Spinal cord (tissue), 3 donors: ENCODE data around the genes KIF14 and TNNT2.

DNA sequence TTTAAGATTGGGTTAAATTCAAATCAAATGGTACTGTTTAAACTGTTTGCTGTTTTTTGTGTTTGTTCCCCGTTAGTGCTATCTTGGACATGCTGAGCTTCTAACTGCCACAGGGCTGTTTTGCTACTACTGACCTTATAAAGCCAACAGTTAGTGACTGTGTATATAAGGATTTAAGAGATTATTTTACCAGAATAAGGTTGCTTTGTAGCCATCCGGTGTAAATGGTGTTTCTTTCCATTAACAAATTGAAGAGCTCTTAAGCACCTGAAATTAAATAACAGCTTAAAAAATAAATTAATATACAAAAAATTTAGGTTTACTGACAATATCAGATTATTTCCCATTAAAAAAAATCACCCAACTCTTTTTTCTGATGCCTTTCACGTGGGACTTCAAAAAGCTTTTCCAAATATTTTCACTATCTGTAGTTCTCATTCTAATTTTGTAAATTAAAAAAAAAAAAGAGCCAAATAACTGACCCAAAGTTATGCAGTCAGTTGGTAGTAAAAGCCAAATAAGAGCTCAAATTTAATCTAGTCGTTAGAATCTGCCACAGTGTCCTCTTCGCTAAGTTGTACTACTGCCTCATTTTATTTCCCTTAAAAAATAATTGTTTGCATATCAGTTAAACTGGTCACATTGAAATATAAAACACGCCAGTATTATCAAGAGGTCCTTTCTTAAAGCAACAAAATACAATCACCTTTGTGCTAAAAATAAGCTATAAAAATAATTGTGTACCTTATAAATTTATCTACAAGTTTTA lies 36.7 kb downstream of the ZNF281 start:
- PRO-cap = no peak
- RAMPAGE, long total RNA = no peak

DNA sequence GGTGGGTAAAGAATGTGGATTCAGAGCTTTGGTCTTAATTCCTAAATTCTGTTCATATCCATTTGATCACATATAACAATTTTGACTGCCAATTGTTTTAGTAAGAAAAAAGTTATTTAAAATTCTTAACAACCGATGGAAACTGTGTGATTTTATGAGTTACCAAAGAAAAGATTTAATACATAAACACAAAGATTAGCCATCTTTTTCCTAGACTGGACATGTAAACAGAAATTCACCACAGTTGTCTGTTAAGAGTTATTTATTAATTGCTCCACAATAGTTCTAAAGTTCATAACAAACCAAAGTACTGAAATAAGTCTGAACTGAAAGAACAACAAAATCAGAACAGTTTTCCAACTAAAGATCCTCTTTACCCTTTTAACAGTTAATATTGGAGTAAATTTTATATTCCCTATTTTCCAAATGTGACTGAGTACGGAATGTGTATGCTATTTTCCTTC lies 8.6 kb downstream of the ZNF281 start:
- PRO-cap = no peak
- RAMPAGE, long total RNA = no peak

GRCh38 chr1:200620037-200621138 lies at the start of gene KIF14:
Gene KIF14 (minus strand): TSS chr1:200620751.
- PRO-cap = no peak
- RAMPAGE, long total RNA = no peak

DNA sequence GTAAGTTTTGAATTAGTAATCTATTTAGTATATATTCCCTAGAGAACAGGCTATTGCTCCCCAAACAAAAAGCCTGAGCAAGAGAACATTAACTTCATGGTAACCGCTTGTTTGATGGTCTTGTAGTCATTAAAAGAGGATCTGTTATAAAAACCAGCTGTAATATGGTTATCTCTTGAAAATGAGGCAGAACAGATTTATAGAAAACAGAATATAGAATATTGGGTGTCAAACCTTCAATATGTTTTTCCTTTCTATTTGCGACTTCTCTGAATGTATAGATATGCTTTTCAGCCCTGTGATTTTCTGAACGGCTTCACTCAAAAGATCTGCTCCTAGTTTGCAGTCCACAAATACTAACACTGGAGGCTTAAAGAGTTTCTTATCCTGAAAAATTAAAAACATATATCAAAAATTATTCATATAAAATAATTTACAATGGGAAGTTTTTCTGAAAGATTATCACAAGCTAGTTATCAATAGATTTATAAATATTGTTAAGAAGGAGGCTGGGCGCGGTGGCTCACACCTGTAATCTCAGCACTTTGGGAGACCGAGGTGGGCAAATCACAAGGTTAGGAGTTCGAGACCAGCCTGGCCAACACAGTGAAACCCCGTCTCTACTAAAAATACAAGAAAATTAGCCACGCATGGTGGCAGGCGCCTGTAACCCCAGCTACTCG lies 20.7 kb downstream of the DDX59 start:
- PRO-cap = no peak
- RAMPAGE, long total RNA = no peak

DNA sequence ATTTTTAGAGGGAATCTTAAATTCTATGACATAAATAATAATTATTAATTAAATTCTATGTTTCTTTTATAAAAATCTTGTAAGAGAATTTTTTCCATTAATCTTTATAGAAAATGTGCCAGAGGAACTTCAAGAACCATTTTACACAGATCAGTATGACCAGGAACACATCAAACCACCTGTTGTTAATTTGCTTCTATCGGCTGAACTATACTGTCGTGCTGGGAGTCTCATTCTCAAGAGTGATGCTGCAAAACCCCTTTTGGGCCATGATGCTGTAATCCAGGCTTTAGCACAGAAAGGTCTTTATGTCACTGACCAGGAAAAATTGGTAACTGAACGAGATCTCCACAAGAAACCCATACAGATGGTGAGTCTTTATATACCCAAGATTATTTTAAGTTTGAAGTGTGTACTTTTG lies 22.0 kb downstream of the CAMSAP2 start:
- PRO-cap = no peak
- RAMPAGE, long total RNA = no peak

GRCh38 chr1:200991727-200992013 lies 31.8 kb downstream of the KIF21B start:
- PRO-cap = no peak
- RAMPAGE, long total RNA = no peak

GRCh38 chr1:201113851-201114878 lies 1.9 kb upstream of the CACNA1S start:
- PRO-cap = no peak
- RAMPAGE, long total RNA = no peak

DNA sequence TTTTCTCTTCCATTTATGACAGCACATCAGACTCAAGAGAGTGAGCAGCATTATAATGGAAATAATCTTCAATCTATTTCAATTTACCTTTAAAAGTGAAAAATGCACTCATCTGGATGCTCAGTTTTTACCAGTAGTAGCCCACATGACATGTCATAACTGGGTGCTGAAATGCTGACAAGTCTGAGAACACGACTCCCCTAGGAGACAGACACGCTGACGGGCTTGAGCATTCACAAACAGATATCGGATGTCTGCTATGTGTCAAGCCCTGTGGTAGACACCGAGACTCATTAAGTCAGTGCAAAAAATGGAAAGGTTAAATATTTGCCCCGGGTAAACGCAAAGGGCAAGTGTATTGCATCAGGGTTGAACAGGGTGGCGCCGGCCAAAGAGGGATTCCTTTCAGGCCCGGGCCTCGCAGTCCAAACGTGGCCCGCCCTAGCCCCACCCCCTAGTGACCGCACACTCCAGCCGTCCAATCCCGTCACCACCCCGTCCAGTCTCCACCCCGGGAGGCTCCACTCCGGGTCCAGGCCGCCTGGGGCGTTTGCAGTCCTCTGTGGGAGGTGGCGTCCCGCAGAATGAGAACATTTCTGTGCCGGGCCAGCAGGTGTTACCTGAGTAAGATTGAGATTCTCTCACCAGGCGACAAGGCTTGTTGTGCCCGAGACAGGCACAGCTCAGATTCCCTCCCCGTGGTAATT lies 16.2 kb upstream of the TMEM9 start:
- PRO-cap = no peak
- RAMPAGE, long total RNA = no peak

GRCh38 chr1:201171072-201171784 lies 17.0 kb upstream of the TMEM9 start:
- PRO-cap = no peak
- RAMPAGE, long total RNA = no peak

DNA sequence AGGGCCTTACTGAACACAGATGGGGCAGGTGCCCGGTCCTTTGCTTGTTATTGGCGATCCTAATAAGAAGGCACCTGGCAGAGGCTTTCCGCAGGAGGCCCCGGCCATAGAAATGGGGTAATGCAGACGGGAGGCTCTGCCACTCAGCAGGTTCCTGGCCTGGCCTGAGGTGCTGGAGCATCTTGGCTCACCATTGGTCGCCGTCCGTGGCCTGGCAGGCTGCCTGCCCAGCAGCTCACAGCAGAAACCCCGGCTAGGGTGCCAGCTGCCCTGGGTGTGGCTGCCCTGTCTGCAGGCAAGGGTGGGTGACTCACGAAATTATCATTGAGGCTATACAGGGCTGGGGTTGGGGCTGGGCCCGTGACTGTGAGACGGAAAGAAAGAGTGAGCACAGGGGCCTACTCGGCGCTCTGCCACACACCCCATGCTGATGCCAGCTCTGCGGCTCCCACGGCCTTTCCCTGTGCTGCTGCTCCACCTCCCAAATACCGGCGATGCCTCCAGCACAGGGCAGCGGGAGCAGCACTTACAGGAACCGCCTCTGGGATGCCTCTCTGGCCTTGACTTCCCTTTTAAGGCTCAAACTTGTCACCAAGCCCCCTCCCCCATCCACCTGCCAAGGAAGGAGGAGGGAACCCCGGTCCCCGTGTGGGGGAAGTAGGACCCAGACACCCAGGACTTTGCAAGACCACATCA lies 8.0 kb upstream of the PKP1 start:
- PRO-cap = no peak
- RAMPAGE, long total RNA = no peak

DNA sequence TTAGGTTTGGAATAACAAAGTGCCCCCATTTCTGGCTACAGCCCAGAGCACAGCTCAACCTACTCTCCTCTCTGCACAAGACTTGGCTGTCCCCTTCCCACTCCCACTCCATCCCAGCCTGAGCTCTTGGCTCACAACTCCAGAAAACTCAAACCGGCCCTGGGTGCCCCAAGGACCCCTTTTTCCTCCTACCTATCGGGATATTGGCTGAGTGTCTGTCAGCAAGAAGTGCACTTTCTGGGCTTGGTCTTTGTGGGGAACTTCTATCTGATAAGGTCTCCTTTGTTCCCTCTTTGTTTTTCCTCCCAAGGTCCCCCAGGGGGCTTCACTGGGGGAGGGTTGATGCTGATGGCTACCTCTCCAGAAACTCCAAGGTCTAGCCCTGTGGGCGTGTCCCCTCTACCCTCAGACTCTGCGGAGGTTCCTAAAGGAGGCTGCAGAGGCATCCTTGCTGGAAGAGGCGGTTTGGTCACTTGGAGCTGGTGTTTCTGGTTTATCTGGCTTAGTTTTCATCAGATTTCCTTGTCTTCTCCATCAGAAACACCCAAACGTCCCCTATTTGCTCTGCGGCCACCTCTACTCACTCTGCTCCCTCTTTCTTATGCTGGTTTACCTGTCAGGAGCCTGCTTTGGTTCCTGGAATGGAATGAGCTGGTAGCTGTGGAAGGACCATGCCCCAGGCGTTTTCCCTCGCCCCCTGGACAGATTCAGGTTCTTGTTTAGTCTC lies 2.4 kb downstream of the PKP1 start:
- PRO-cap = no peak
- RAMPAGE, long total RNA = no peak

DNA sequence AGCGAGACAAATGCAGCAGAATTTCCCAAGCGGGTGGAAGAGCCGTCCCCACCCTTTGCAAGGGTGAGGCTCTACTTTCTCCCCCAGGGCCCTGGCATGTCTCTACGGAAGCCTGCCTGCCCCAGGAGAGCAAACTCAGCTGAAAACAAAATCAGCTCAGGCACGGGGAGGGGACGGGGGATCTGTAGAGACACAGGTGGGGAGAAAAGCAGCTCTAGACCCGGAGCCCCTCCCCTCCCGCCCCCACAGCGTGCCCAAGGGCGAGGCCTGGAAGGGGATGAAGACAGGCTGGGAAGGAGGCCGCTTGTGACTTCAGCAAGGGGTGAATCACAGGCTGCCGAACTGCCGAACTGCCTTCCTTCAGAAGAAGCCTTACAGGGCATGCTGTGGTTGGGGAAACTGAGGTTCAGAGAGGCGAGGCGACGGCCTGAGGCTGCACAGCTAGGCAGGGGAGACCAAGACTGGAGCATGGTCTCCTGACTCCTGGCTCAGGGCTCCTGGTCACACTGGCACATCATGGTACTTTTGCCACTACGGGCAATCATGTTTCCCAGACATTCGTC lies 19.3 kb downstream of the PKP1 start:
- PRO-cap = no peak
- RAMPAGE, long total RNA = no peak

GRCh38 chr1:201364948-201365576 lies 12.4 kb downstream of the TNNT2 start:
- PRO-cap = no peak
- RAMPAGE, long total RNA = no peak

GRCh38 chr1:201377521-201377863 lies at the start of gene TNNT2:
Gene TNNT2 (minus strand): TSS chr1:201377680.
- PRO-cap = no peak
- RAMPAGE, long total RNA = start-site peak on the minus strand at chr1:201377643-201377684, 29 and 97 reads in 2 replicates

DNA sequence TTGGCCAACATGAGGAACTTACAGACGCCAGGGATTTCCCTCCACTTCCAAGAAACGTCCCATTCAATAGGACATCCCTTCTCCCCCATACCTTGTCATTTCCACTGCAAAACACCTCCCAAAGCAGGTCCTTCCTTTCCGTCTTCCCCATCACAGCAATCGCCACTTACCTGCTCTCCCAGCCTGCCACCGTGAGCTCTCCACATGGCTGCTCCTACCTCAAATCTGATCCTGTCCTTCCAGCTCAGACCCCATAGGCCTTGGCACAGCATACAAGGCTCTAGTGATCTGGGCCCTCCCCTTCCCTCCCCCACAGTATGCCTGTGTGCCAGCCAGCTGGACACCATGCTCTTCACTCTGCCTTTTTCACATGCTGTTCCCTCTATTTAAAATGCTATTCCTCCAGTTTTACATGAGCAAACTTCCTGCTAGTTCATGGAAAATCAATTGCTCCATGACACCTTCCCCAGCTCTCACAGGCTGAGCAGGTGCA lies 6.1 kb upstream of the TNNT2 start:
- PRO-cap = no peak
- RAMPAGE, long total RNA = no peak

DNA sequence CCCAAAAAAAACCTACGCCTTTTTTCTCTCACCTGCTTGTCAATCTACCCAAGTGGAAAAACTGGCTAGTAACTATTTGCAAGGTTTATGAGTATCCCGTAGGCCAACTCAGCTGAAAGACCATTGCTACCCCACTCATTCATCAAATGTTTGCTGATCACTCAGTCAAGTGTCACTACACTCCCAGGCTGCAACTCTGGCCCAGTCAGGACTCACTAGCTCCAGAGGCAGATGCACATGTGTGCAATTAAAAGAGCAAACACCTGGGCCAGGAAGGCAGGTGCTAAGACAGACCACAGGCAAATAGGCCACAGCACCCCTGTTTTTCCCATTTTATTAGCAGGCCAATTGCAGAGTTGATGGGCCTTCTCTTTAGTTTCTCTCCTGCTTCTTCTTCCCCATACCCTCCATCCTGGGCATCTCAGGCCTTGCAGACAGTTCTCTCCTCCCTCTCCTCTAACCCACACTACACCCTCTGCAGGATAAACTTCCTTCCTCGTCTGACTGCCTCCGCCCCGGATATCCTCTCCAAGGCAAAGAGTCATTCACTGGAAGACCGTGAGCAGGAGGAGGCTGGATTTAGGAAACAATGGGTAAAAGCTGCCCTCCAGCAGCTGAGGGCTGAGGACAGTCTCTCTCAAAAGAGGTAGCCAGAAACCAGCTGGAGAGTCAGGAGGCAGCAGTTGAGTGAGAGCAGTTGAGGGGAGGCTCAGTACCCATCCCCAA lies 1.6 kb downstream of the CSRP1 start:
- PRO-cap = no peak
- RAMPAGE, long total RNA = no peak

DNA sequence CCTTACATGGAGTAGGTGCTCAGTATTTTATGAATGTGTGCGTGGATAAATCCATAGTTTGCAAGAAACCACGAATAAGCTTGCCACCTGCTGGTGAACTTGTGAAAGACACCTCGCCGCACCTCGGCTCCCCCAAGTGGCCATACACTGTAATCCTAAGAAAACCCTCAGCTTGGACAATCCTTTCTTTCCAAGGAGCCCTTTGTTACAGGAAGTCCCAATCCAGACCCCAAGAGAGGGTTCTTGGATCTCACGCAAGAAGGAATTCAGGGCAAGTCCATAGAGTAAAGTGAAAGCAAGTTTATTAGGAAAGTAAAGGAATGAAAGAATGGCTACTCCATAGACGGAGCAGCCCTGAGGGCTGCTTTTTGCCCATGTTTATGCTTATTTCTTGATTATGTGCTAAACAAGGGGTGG lies 6.1 kb upstream of the CSRP1 start:
- PRO-cap = no peak
- RAMPAGE, long total RNA = no peak

DNA sequence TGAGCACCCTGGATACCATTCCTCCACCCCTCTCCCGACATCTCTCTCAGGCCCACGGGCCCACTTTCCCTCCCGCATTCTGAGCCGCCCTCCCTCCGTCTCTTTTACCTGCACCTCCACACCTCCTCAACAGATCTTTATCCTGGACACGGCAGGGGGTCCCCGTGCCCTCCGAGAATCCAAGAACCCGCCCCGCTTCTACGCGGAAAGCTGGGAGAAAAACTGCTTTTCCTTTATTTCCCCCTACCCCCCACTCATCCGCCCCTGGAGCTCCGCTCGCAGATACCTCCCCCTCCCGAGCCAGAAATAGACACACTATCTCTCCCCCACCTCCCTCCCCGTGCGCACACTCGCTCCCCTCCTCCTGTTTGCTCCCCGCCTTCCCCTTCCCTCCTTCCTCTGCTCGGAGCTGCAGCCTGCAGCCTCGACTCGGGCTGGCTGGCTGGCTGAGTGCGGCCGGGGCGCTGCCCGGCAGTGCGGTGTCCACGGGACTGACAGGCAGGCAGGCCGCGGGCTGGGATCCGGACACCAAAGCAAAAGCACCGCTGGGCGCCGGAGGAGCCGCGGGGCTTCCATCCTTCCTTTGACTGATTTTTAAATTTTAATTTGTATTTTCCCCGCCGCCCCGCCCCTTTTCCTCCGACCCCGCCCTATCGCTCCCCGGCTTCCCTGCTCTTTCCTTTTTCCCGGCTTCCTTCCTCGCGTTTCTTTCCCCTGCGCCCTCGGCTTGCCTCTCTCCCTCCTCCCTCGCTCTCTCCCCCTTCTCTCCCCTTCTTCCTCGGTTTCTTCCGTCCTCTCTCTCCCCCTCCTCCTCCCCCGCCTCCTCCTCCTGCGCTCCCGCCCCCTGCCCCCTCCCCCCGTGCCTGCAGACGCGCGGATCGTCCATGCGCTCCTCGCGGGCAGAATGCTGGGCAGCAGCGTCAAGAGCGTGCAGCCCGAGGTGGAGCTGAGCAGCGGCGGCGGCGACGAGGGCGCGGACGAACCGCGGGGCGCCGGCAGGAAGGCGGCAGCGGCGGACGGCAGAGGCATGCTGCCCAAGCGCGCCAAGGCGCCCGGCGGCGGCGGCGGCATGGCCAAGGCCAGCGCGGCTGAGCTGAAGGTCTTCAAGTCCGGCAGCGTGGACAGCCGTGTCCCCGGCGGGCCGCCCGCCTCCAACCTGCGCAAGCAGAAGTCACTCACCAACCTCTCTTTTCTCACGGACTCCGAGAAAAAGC lies 109.2 kb downstream of the NAV1 start:
- PRO-cap = no peak
- RAMPAGE, long total RNA = no peak

GRCh38 chr1:201783240-201783949 lies 45.6 kb upstream of the IPO9 start:
- PRO-cap = no peak
- RAMPAGE, long total RNA = no peak

- PRO-cap = no peak
- RAMPAGE, long total RNA = no peak
Observed at GRCh38 chr1:201890226-201891137, 1.8 kb downstream of the SHISA4 start.